Skeletal muscle cell (primary cell): Measurements from ENCODE around the genes LDB3 and FAM25A.

DNA sequence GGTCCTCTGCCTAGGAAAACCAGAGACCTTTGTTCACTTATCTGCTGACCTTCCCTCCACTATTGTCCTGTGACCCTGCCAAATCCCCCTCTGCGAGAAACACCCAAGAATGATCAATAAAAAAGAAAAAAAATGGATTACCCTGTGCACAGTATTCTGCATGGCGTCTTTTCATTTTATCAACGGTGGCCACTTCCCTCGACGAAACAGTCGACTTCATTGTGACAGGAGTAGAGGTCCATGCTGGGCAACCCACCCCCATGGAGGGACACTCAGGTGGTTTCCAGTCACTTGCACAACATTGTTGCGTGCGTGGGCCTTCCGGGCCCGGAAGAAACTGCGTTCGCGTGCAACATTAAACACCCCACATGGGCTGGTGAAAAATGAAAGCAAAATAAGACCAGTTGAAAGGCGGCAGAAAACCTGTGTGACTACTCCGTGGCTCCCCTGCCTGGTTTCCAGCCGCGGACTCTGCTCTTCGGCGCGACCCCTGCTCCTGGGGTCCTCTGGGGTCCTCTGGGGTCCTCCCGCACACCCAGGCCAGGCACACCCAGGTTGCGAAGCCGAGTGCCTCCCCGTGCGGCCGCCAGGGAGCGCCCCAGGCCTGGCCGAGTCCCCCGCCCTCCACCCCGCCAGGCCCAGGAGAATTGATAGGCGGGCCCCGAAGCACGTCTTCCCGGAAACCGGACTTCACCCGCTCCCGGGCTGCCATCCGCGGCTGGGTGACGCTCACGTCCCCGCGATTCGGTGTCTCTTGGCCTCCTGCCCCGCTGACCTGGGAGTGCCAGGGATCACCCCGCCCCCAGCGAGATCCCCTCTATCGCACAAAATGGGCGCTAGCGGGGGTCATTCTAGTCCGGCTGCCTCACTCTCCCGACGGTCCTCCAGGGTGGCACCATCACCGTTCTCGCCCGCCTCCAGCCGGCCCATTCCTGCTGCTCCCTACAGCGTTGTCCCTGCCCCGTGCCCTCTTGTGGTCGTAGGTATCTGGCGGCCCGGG lies 2.0 kb upstream of the SH2D4B start:
- RRBS, result 38% methylated on average over 12 of the region's 62 CpGs

- RRBS, result no CpG with 5 or more reads among the region's 2 CpGs
These were observed 869.8 kb downstream of the NRG3 start for GRCh38 chr10:82744883-82745126.

DNA sequence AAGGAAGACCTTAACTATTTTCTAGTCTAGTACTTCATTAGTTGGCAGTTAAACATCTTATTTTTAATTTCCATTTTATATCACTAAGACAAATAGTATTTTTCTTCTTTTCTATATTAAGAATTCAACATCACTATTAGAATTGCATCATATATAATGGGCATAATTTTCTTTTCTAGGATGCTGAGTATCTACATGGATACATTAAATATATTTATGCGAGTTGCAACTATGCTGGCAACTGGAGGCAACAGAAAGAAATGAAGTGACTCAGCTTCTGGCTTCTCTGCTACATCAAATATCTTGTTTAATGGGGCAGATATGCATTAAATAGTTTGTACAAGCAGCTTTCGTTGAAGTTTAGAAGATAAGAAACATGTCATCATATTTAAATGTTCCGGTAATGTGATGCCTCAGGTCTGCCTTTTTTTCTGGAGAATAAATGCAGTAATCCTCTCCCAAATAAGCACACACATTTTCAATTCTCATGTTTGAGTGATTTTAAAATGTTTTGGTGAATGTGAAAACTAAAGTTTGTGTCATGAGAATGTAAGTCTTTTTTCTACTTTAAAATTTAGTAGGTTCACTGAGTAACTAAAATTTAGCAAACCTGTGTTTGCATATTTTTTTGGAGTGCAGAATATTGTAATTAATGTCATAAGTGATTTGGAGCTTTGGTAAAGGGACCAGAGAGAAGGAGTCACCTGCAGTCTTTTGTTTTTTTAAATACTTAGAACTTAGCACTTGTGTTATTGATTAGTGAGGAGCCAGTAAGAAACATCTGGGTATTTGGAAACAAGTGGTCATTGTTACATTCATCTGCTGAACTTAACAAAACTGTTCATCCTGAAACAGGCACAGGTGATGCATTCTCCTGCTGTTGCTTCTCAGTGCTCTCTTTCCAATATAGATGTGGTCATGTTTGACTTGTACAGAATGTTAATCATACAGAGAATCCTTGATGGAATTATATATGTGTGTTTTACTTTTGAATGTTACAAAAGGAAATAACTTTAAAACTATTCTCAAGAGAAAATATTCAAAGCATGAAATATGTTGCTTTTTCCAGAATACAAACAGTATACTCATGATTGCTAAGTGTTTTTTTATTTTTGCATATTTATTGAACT lies 13.1 kb downstream of the GHITM start:
- RRBS, result no CpG with 5 or more reads among the region's 3 CpGs

DNA sequence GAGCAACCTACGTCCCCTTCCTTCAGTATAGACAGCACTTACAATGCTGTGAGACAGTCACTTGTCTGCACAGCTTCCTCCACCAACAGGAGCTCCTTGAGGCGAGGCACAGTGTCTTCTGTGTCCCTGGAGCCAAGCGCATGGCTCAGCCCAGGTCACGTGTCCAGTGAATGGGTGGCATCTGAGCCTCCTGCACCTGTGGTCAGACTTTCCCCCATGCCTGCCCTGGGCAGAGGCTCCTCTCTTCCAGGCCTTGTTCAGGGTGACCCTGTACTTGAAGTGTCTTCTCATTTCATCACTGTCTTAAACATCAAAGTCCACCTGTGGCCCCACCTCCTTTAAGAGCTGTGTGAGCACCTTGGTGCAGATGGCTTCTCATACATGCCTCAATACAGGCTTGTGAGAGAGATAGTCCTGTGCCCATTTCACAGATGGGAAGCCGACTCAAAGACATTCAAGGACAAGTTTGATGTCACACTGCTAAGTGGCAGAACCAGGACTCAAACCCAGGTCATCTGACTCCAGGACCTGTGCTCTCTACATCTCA lies 658 bp upstream of the GPR15LG start:
- RRBS, result no CpG with 5 or more reads among the region's 5 CpGs

DNA sequence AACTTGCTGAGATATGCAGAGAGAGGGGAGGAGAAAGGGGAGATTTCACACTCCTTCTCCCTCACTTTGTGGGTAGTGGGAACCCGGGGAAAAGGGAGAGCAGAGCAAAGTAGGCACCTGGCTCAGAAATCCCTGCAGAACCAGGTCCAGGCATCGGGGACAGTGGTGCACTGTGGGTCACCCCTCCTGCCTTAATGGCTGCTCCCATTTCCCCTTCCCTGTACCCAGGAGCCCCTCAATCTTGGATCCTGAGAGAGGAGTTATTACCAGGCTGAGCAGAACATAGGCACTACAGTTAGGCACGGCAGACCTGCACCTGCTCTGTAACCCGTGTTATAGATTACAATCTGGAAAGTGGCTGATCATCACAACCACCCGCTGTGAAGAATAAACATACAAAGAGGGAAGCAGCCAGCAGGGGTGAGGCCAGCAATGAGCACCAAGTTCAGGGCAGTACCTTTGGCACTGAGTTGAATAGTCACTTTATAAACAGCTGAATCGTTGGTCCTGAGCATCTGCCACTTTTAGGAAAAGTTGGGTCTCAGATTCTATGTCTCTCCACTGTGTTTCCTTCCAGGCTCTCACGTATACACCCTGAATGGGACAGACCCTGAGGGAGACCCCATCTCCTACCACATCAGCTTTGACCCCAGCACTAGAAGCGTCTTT lies 1.7 kb downstream of the CDHR1 start:
- RRBS, result no CpG with 5 or more reads among the region's 8 CpGs

GRCh38 chr10:84438077-84438867 lies 109.9 kb downstream of the CCSER2 start:
- RRBS, result no CpG with 5 or more reads among the region's 5 CpGs

DNA sequence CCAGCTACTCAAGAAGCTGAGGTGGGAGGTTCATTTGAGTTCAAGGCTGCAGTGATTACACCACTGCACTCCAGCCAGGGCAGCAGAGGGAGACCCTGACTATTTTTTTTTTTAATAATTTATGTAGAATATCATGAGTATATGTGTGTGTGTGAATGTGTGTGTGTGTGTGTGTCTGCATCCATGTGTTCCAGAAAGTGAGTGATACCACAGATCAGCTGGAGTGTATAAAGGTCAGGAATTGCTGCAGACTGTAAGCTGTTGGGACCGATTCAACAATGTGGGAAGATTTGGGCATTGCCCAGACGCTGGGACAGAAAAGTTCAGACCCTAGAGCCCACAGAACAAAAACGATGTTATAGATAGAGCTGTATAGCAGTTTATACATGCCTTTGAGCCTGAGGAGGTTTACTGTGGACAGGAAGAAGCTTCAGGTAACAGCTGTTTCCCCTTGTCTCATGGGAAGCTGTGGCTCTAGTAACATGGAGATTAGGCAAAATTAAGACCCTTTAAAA lies 435.6 kb downstream of the CCSER2 start:
- RRBS, result no CpG with 5 or more reads among the region's 3 CpGs

GRCh38 chr10:84837441-84837857 lies 509.1 kb downstream of the CCSER2 start:
- RRBS, result no CpG with 5 or more reads among the region's 3 CpGs

DNA sequence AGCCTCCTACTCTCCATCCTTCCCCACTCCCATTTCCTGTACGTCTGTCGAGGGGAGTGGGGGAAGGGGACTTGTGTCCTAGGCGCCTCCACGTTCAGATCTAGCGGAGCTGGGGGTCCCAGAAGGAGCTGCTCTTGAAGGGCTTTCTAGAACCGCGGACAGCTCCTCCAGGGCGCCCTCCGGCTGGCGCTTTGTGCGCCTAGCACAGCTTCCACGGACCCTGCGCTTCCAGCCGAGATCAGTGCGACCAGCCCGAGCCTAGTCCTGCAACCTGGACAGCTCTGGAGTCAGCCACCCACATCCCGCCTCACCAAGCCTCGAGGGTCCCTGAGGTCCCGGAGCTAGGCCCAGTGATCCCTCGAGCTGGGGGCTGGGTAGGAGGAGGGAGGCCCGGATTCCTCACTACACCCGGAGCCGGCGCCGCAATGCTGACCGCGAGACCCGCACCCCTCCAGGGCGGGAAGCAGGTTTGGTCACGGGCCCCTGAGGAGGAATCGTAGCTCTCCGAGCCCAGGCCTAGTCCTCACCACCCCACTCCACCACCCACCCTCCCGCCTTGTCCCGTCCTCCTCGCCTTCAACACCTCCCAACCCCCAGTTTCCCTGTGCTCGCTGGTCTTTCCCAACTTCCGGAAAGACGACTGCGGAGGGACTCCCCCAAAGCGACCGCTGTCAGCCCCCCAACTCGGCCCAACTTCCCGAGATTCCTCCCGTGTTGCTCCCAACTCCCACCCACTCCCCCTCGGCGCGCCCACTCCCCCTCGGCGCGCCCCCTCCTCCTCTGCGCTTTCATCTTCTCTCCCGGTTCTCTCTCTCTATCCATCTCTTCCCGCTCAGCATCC lies 1.7 kb downstream of the GRID1 start:
- RRBS, result 2% methylated on average over 3 of the region's 53 CpGs

- RRBS, result no CpG with 5 or more reads among the region's 7 CpGs
These were observed 68.2 kb downstream of the WAPL start for GRCh38 chr10:86453040-86454126.

- RRBS, result 69% methylated on average over 5 of the region's 25 CpGs
These were observed at the start of gene LDB3 for GRCh38 chr10:86668193-86669179. TSS of gene LDB3 (plus strand) at chr10:86668511.

GRCh38 chr10:86669941-86671191 lies 2.1 kb downstream of the LDB3 start:
- RRBS, result no CpG with 5 or more reads among the region's 20 CpGs

DNA sequence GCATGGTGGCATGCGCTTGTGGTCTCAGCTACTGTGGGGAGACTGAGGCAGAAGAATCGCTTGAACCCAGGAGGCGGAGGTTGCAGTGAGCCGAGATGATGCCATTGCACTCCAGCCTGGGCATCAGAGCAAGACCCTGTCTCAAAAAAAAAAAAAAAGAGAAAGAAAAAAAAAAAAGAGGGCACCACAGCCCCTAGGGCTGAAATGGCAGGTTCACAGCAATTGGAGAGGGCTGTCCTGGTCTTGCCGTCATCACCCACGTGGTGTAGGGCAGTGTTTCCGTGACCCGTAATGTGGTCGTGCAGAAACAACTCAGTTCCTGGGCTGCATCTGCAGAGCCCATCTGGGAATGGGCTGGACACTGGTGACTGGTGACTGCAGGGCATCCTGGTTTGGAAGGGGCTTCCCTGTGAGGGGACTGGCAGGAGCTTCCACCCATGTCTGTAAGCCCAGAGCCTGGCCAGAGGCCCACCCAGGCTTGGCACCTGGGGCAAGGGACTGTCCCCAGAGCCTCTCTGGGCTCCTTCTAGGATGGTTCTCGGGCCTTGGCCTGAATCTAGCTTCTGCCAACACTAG lies 8.2 kb downstream of the LDB3 start:
- RRBS, result no CpG with 5 or more reads among the region's 10 CpGs

GRCh38 chr10:86689302-86689844 lies 21.1 kb downstream of the LDB3 start:
- RRBS, result no CpG with 5 or more reads among the region's 8 CpGs

DNA sequence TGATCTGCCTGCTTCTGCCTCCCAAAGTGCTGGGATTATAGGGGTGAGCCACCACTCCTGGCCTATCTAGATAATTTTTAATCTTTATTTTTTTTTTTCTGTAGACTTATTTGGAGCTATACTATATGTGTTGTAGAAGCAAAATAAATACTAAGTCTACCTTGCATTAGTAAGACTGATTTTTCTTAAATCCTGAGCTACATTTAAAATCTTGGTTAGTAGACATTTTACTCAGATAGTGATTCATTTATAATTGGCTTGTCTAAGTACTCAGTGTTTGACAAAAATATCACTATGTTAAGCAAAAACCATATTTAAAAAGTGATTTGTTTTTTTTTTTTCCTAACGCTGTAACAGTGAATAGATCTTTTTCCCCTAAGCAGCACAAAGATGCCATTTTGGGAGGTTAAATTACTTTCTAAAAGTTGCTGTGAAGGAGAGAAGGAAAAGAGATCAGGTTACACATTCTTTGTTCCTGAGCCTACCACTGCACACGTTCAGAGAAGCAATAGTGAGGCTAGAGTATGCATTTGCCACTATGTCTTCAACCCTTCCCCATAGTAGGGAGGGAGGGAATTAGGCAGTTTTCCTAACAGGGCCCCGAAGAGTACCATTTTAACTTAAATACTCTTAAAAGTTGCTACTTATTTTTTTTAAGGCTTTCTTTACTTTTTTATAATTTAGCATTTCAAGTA lies 38.8 kb downstream of the BMPR1A start:
- RRBS, result no CpG with 5 or more reads among the region's 3 CpGs

DNA sequence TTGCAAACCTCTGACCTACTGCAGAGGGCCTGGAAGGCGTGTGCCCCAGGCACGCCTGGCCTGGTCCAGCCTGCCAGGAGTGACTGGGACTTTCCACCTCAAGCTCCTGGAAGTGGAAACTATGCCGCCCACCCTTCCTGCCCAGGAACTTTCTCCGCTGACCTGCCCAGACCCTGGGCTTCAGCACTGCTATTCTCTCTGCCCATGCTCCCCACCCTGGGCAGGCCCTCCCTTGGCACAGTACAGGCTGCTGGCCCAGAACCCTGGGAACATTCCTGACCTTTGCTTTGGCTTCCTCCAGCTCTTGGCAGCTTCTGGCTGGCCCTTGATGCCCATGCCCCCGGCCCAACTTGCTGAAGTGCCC lies 3.7 kb downstream of the MMRN2 start:
- RRBS, result no CpG with 5 or more reads among the region's 5 CpGs

DNA sequence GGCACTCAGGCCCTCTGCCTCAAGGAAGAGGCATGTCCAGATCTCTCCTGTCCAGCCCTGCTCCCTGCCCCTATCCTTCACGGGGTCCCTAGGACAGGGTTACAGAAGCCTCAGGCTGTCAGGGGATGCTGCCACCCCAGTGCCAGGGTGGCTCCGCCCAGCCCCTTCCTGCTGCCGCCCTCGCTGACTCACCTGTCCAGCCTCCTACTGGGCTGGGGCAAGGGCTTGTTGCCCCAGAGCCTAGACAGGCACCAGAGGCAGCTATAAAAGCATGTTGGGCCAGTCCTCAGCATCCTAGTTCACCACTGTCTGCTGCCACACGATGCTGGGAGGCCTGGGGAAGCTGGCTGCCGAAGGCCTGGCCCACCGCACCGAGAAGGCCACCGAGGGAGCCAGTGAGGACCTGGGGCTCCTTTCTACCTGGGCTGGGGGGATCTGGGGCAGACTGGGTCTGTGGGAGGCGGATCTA lies at the start of gene FAM25A:
FAM25A (plus strand) TSS at position 292 of the 469 bp plus-strand sequence.
- RRBS, result no CpG with 5 or more reads among the region's 10 CpGs

DNA sequence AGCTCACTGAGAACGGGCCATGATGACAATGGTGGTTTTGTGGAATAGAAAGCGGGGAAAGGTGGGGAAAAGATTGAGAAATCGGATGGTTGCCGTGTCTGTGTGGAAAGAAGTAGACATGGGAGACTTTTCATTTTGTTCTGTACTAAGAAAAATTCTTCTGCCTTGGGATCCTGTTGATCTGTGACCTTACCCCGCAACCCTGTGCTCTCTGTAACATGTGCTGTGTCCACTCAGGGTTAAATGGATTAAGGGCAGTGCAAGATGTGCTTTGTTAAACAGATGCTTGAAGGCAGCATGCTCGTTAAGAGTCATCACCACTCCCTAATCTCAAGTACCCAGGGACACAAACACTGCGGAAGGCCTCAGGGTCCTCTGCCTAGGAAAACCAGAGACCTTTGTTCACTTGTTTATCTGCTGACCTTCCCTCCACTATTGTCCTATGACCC lies 13.2 kb downstream of the GLUD1 start:
- RRBS, result no CpG with 5 or more reads among the region's 7 CpGs

DNA sequence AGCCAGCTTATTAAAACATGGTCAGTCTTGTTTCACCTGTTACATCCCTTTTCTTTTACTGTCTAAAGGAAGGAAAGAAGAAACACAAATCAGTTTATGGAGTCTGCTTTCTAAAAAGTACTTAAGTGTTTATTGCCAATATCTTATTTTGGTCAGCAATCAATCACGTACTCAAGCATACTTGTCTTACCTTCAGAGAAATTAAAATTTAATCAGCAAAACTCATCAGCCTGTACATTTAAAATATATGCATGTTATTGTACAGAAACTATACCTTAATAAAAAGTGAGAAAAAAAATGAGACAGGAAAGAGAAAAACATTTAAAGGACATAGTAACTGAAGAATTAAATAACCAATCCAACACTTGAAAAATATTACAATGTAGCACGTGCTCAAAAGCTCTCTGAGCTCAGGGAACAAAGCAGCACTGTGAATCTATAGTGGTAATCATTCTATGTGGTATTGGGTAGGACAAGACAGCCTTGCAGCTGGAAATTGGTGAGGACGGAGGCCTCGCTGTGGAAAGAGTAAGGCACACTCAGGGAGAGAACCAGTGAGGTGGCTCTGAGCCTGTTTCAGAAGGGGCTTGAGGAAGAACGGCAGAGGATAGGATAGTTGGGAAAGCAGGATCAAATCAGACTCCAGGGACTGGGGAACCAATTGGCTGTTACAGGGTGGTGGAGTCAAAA lies 55.6 kb upstream of the NUTM2A start:
- RRBS, result no CpG with 5 or more reads among the region's 5 CpGs